ENCODE measurements around the genes USF1, NECTIN4 and CFAP126.

DNA sequence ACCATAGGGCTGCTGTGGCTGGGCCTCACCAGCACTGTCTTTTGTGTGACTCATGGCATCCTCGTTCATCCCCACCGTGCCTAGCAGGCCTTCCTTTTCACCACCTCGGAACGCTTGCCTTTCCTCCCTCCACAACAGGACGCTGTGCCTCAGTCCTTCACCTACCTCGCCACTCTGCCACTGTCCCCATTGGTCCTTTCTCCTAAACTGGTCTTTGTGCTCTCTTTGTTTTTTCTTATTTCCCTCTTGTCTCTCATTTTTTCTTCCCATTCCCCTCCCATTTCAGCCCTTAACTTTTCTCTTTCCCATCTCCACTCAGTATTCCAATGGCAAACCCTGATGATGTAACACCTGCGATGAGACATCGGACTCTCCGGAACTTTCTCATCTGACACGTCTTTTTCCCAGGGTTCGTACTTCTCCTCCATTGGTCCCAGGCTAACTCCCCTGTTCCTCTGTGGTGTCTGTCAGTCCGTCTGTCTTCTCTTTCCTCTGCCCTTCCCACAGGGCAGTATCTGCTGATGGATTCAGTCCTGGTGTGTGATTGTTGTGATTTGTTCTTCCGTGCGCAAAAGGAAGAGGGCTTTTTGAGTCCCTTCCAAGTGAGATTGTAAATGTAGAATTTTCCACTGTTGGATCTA is 27.6 kb downstream of the VANGL2 start:
- PRO-cap, 2 experiments: no peak in any of the 2 experiments

DNA sequence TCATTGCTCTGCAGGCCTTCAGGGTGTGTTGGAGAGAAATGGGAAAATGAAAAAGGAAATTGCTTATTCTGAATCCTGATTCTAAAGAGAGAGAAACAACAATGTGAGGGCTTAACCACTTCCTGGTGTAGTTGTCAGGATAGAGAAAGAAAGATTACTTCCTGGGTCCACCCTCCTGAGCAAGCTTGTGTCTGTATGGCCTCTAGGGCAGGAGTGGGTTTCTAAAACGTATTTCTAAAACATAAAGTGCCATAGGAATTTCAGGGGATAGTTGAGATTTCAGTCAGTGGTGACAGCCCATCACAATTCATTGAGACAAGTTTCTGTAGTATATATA is 28.4 kb downstream of the VANGL2 start:
- PRO-cap, 2 experiments: no peak in any of the 2 experiments

DNA sequence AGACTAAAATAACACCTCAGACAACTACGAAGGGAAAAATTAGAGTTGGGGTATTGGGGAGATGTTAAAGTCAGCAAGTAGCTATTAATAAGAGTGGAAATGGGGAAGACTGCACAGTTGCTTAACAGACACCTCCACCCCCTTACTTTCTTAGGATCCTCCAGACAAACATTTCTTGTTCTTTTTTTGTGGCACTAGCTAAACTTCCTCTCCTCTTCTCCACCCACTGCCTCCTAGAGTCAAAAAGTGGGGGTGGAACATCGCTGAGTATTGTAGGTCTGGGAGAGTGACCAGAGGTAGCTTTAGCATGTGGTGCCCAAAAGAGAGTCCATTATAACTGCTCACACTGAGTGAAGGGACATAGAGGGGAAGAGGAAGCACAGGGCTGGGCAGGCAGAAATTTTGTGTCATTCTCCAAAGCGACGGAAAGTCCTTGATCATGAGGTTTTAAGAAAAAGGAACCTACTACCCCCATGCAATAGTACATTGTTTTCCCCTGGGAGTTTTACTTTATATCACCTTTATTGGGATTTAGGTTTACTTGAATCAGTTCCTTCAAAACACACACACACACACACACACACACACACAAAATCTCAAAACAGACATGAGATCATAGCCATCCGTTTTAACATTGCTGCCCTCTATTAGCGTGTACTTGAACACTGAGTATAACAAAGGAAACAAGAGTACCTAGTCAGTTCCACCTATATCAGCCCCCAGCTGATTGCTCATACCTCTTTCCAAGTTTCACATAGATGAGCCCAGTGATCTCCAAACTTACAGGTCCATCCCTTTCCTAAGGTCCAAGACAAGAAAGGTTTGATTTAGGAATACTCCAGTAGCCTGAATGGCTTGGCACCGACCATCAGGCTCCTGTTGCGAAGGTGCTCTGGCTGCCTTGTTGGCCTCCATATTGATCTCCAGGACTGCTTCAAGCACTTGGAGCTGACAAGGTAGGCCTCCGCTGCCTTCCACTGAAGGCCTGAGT is 4.1 kb downstream of the CD84 start:
- PRO-cap, 2 experiments: no peak in any of the 2 experiments

DNA sequence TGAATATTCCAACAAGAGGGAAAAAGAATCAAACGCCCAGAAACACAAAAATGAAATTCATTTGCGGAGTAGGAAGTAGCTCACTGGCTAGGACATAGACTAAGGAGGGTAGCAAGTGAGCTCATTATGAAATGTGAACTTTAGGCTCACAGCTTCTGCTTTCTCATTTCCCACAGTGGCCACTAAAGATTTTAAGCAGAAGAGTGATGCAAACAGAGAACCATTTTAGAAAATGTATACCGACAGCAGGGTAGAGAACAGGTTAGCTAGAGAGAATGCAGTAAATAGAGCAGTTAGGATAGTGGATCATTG is 3.5 kb downstream of the CD48 start:
- PRO-cap, 2 experiments: no peak in any of the 2 experiments

DNA sequence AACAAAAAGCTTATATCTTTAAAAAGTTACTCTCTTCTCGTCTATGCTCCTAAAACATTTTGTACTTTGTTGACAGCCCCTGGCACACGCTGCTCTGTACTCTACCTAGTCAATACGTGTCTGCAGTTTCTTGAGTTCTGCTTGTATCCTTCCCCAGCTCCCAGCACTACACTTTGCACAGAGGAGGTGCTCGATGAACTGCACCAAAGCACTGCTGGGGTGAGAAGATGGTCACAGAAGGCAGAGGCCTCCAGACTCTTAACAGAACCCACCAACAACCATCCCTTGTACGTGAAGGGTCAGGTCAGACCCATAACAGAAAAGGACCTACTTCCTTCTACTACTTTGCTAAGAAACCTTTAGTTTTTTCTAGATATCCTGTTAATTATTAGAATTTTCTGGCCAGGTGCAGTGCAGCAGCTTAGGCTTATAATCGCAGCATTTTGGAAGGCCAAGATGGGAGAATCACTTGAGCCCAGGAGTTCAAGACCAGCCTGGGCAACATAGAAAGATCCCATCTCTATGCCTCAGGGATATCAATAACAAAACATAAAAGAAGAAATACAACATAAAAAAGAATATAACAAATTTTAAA is 8.9 kb downstream of the F11R start:
- PRO-cap, 2 experiments: no peak in any of the 2 experiments

- PRO-cap, 2 experiments: peak in 2 of 2 experiments; most common plus-strand start chr1:161046037 (in 2); most common minus-strand start chr1:161045894 (in 1)
Observed at GRCh38 chr1:161045751-161046582, at the start of gene USF1. USF1 (minus strand) TSS chr1:161045977.

DNA sequence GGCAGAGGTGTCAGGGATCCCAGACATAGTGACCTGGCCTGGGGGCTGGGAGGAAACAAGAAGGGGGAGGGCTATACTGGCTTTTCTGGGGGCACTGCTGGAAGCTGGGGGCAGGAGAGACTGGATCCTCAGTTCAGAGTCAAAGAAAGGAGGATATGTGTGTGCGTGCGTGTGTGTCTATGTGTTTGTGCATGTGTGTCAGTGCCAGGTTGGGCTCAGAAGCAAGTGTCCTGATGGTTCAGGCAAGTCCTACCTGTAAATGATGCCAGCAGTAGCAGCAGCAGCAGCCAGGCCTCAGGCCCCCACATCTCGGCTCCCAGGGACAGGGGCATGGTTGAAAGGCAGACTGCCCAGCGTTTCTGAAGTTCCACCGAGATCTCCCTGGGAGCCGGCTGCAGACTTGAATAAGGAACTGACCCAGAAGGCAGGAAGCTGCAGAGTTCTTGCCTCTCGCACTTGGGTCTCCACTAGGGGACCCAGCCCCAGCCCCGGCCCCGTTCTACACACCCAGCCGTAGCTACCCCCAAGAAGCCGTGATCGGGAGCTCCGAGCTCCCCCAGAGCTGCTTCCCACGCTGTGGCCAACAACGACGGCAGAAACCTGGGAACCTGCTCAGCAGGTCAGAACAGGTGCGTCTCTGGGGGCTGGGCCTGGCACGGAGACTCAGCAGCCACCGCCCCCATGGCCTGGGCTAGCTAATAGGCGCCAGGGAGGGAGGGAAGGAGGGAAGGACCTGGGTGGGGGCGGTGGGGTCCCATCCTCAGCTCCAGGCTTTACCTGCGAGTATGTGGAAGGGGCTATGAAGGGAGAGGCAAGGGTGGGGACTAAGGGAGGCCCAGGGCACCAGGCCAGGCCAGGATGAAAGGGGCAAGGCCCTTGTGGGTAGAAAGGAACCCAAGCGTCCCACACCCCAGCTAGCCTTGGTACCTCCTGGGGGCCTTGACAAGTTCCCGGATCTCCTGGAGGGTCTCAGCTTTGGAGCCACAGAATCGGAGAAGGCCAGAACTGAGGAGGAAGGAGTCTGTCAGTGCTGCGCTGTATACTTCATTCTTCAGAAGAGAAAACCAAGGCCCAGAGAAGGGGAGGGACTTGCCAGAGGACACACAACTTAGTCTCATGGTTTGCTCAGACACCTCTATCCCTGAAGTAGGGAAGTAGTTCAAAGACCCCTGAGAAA is at the start of gene NECTIN4:
TSS of gene NECTIN4 (minus strand) at position 594 of the 1,177 bp plus-strand sequence.
- PRO-cap, 2 experiments: no peak in any of the 2 experiments

GRCh38 chr1:161184943-161186259 is 8.1 kb upstream of the B4GALT3 start:
- PRO-cap, 2 experiments: peak in 1 of 2 experiments; most common minus-strand start chr1:161185279 (in 1)

DNA sequence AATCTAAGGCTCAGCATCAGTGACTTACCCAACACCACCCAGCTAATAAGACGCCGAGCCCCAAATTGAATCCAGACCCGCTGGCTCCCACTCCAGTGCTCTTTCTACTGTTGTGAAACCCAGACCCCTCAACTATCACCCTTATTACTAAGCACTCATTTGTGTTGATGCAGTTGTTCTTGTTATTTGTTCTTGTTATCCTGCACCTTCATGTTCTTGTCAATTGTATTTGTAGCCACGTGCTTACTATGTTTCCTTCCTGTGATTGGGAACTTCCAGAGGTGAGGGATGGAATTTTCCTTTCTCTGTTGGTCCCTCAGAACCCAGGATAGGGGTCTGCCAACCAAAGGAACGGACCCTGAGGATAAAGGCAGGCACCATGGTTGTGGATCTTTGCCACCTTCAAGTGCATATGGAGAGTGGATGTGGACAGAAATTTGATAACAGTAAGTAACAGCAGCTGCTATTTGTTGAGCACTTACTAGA is 9.6 kb downstream of the ADAMTS4 start:
- PRO-cap, 2 experiments: no peak in any of the 2 experiments

DNA sequence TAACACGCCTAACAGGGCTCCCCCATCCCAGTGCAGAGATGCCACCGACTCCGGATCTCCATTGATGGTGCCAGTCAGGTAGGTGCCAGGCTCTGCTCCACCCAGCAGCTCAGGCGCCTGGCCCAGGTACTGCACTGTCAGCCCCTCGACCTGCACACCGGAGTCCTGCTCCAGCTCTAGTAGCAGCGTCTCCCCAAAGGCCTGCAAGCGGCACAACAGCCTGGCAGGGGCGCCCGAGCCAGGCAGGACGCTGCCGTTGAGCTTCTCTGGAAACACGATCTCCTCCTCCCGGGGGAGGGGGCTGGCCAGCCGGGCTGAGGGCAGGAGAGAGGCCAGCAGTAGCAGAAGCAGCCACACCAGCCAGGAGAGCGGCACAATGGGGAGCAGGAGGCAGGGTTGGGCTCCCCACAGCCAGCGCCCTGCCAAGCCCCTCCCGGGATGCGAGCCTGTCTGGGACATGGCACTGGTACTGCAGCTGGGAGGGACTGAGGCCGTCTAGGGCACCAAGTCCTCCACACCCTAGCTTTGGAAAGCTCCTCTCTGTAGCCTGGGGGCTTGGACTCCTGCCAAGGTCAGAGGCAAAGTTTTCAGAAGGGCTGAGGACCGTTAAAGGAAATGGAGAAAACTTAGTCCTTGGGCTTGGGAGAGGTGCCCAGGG is 556 bp downstream of the ADAMTS4 start:
- PRO-cap, 2 experiments: peak in 1 of 2 experiments; most common plus-strand start position 344 of the sequence (in 1); most common minus-strand start position 268 of the sequence (in 1)

DNA sequence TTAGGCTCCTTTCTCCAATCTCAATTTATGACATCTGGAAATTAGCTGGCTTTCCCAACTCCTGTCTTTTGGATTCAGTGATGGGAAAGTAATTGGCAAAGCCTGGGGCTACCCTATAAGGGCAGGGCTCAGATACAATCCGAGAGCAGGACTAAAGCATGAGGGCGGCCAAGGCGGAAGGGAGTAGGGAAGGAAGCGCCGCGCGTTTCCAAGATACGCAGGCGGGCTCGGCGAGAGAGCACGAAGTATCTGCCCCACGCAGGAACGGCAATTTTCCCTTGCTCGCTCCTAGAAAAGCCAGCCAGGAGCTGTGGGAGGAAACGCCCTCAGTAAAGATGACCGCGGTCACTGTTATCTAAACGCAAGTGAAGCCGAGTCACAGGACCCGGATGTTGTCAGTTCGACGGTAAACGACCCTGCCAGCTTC is 299 bp upstream of the NDUFS2 start:
- PRO-cap, 2 experiments: peak in 2 of 2 experiments; most common minus-strand start position 367 of the sequence (in 2)

GRCh38 chr1:161225543-161225827 is 375 bp upstream of the TOMM40L start:
- PRO-cap, 2 experiments: peak in 2 of 2 experiments; most common minus-strand start chr1:161225767 (in 2)

DNA sequence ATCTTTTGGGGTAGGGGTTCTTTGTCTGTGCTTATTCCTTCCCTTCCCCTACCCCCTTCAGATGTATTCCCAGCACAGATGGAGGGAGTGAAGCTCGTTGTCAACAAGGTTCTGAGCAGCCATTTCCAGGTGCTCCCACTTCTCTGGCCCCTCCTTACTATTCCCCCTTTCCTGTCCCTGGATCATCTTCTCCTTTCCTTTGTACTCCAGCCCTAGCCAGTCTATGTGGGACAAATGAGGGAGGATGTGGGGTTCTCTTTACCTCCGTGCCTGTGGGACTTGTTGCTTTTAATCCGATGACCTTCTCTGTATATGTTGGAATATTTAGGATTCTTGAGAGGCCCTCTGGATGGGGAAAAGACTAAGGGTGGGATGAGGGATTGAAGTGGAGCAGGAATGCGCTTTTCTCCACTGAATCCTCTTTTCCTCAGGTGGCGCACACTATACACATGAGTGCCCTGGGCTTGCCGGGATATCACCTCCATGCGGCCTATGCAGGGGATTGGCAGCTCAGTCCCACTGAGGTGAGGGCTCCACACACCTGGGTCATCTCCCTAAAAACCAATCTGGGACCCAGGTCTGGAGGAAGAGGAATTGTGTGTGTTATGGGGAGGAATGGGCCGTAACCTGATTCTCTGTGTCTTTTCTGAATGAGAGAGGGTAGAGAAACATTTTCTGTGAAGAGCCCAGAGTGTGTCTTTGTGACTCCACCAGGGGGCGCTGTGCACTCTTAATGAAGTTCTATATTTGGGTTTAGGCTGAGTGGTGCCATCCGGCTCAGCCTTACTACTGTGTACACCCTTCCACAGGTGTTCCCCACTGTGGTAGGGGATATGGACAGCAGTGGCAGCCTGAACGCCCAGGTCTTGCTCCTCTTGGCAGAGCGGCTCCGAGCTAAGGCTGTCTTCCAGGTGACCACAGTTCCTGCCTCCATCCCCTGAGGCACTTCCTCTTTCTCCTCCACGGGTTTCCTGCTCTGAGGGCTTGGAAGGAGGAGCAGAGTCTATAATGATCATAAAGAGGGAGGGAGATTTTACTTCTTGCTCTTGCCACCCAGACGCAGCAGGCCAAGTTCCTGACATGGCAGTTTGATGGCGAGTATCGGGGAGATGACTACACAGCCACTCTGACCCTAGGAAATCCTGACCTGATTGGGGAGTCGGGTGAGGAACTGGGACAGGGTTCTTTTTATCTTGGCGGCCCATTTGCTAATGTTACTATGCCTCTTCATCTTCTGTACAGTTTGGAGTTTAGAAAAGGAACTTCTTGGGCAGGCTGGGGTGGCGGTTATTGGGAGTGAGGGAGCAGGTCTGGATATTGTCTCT is 1.4 kb downstream of the TOMM40L start:
- PRO-cap, 2 experiments: no peak in any of the 2 experiments

- PRO-cap, 2 experiments: no peak in any of the 2 experiments
Observed at GRCh38 chr1:161313433-161314058, 635 bp upstream of the SDHC start.

GRCh38 chr1:161365561-161366419 is 1.9 kb downstream of the CFAP126 start:
- PRO-cap, 2 experiments: no peak in any of the 2 experiments

DNA sequence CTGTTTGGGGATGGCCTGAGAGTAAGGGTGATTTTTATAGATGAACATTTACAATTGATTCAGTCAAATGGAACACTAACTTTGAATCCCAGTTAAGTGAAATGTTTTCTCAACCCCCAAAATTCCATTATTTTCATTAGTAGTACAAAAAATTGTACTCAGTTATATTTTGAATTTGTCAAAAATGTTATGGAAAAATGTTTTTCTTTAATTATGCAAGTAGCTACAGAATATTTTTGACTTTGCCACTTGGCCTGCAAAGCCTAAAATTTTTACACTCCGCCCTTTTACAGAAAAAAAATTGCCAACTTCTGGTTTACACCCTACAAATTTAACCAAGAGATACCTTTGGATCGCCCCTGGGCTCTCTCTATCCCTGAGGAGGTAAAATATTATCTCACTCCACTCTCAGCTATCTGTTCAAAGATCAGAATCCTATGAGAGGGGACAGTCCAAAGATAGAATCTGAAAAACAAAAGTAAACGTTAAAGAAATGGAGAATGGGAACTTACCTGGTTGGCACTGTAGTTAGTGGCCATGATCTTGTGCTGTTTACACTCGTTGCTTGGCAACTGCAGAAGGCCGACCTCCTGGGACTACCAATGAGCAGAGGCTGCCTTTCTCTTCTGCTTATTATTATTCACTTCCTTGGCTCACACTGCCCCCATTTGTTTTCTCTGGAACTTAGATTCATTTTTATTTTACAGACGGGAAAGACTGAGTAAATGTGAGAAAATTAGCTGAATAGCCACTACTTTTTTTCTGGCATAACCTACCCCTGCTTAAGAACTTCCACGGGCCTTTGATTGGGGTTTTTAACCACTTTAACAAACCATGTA is at the start of gene CFAP126:
TSS of gene CFAP126 (minus strand) at position 547 of the 839 bp plus-strand sequence.
- PRO-cap, 2 experiments: no peak in any of the 2 experiments

- PRO-cap, 2 experiments: peak in 1 of 2 experiments; most common minus-strand start chr1:161525515 (in 1)
Observed at GRCh38 chr1:161524764-161525921, 803 bp downstream of the HSPA6 start.

GRCh38 chr1:161532620-161533488 is 8.5 kb downstream of the HSPA6 start:
- PRO-cap, 2 experiments: peak in 1 of 2 experiments; most common plus-strand start chr1:161533129 (in 1); most common minus-strand start chr1:161532995 (in 1)

DNA sequence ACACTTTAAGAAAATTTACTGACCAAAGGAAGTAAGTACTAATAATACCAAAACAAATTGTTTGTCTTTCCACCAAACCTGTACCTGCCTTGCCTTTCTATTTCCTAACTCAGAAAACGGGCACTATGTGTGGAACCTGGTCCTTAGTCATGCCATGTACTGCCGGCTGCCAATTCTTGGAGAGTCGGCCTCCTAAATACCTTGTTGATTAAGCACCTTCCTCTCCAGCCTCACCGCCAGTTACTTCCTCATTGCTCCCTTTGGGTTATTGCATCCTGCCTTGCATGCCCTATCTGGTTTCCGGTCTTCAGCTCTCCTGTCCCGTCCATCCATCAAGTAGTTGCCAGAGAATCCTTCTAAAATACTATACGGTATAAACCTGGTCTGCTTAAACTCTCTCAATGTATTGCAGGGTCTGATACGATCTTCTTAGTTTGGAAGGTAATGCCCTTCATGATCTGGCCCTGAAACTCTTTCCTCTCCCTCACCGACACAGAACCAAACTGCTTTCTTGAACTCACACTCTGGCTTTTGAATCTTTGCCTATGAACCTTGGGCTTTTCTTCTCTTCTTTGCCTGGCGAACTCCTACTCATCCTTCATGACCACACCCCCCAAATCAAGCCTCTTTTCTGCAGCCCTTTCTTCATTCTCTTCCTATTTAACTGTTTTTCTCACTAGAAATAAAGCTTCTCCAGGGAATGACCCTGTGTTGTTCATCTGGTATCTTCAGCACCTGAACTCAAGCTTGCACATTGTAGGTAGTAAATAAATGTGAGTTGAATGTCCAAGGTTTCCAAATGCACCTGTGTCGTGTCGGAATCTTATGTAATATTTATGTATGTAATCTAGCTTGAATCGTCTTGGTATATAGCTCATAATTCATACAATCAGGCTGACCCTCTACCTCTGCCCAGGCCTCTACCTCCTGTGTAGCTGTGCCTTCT is 8.7 kb downstream of the FCGR3B start:
- PRO-cap, 2 experiments: no peak in any of the 2 experiments

- PRO-cap, 2 experiments: no peak in any of the 2 experiments
Observed at GRCh38 chr1:161828489-161829083, 62.5 kb downstream of the ATF6 start.